ENCODE results near the genes KCNS1, WFDC5, DBNDD2 and SPATA25.

DNA sequence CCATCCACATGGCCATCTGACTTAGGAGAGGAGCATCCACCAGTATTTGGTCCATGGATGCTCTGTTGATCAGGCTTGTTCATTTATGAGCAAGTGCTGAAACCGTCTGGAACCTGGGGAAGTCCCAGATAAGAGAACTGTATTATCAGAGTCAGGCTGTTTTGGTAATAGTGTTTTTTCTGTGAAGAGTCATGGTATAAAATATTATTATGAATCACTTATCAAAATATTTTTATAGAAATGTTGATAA, 3.2 kb downstream of the STK4 start:
- PRO-cap, 2 experiments, result no peak in any of the 2 experiments

DNA sequence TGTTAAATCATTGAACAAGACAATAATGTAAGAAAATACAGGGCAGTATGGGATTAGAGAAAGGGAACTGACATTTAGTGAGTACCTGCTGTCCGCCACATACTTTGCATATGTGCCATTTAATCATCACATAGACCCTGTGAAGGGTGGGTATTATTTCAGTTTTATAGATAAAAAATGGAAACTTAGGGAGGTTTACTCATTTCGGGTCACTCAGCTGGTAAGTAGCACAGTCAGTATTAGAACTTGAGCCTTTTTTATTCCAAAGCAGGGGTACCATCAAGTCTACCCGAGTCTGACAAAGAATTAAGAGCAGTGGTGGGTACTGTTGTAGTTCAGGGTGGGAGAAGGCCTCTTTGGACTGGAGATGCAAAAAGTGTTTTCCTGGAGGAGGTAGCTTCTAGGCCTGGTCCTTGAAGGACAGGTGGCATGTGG, 31.5 kb downstream of the STK4 start:
- PRO-cap, 2 experiments, result no peak in any of the 2 experiments

DNA sequence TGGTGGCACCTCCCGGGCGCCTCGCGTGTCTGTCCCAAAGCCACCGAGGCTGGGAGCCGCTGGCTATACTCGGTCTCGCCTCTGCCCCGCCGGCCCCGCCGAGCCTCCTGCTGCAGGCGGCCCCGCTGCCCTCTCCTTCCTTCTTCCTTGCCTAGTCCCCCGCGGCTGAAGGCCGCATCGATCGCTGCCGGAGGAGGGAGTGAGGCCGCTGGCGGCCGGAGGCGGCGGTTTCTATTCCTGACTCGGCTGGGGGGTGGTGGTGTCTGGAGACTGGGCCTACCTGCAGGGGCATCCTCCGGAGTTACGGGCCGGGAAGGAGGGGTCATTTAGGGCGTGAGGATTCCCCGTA, at the start of gene KCNS1:
Gene KCNS1, minus strand, starts transcription at position 204 of the 349 bp plus-strand sequence.
- PRO-cap, 2 experiments, result no peak in any of the 2 experiments

GRCh38 chr20:45114945-45115633, at the start of gene WFDC5:
TSS of gene WFDC5 (minus strand) at chr20:45115174.
- PRO-cap, 2 experiments, result no peak in any of the 2 experiments

- PRO-cap, 2 experiments, result no peak in any of the 2 experiments
Observed at GRCh38 chr20:45117477-45118096, 2.6 kb upstream of the WFDC5 start.

DNA sequence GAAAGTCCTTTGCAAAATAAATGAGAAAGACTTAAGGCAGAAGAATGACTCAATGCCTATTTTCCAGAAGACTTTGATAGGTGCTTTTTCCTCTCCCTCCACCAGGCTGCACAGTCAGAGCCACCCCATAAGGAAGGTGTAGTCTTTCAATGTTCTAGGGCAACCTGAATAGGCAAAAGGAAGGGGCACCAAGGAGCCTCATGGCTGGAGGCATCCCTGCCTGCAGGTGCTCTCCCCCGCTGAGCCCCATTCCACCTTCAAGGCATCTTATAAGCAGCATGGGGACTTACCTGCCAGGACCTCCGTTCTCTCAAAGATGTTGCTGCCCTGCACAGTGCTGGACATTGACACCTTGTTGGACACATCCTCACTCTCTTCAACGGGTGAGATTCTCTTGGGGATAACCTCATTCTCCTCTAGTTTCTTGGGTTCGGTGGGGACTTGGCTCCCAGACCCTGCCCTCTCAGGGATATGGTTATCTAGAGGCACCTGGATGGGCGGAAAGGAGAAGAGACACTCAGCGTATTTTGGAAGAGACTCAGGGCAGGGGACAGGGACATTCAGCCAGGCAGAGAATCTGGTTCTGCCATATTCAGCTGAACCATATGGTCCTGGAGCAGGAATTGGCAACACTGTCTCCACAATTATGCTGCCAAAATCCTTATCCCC, 18.0 kb downstream of the SDC4 start:
- PRO-cap, 2 experiments, result no peak in any of the 2 experiments

- PRO-cap, 2 experiments, result no peak in any of the 2 experiments
Observed at GRCh38 chr20:45343218-45344126, 4.8 kb downstream of the SDC4 start.

GRCh38 chr20:45354996-45355624, 6.9 kb upstream of the SDC4 start:
- PRO-cap, 2 experiments, result no peak in any of the 2 experiments

DNA sequence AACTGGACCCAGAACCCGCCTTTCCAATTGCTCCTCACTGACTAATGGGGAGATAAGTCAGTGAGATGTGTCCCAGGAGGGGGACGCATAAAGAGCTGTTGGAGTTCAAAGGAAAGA, 622 bp upstream of the DBNDD2 start:
- PRO-cap, 2 experiments, result no peak in any of the 2 experiments

DNA sequence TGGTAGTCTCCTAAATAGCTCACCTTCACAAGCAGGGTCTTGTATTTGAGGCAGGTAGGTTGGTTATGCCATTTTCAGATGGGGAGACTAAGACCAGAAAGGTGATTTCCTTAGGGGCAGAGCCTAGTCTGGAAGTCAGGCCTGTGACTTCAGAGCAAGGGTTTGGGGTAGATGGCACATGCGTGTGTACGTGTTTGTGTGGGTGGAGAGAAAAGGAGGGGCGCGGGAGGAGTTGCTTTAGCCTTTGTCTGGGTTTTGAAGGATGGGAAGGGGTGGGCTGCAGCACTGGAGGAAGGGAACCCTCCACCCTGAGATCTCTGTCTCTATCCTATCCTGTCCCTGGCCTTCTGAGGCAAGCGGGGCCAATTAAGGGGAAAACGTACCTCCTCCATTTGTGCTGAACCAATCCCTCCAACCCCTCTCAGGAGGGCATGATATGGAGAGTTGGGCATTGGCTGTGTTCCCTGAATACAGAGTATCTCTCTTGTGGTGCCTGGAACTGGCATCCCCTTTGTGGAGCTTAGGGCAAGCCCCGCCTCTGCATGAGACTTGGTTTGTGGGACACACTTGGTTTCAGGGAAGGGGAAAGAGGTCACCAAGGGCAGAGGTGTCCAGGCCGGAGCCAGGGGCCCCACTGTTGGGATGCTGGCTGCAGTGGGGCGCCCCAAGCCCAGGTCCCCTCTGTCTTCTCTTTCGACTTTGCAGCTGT, at the start of gene DBNDD2:
Gene DBNDD2, plus strand, starts transcription at position 564 of the 709 bp plus-strand sequence.
- PRO-cap, 2 experiments, result peak in 2 of 2 experiments; most common plus-strand start position 185 of the sequence (in 1); most common minus-strand start position 67 of the sequence (in 2)

DNA sequence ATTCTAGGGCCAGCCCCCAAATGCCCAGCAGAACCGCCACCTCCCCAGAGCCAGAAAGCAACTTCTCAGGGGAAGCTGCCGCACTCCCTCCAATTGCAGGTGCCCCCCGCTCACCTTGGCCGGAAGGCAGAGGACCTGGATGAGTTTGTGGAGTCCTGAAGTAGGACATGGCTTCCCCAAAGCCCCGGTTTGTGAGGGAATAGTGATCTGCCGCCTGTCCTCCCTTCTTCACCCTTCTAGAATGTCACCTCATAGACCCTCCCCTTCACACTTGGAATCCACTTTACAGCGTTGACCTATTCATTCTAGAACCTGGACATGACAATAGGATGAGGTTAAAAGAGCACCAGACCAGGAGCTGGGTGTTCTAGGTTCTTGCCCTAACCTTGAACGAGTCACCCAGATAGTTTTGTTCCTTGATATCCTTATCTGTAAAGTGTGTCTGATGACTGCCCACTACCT, at the start of gene SPATA25:
Gene SPATA25, minus strand, starts transcription at position 201 of the 462 bp plus-strand sequence.
- PRO-cap, 2 experiments, result no peak in any of the 2 experiments

- PRO-cap, 2 experiments, result no peak in any of the 2 experiments
Observed at GRCh38 chr20:45892148-45892634, 1.1 kb downstream of the CTSA start.

- PRO-cap, 2 experiments, result no peak in any of the 2 experiments
Observed at GRCh38 chr20:45905652-45906052, 6.3 kb downstream of the PLTP start.

GRCh38 chr20:45918908-45919516, 7.1 kb upstream of the PLTP start:
- PRO-cap, 2 experiments, result no peak in any of the 2 experiments

DNA sequence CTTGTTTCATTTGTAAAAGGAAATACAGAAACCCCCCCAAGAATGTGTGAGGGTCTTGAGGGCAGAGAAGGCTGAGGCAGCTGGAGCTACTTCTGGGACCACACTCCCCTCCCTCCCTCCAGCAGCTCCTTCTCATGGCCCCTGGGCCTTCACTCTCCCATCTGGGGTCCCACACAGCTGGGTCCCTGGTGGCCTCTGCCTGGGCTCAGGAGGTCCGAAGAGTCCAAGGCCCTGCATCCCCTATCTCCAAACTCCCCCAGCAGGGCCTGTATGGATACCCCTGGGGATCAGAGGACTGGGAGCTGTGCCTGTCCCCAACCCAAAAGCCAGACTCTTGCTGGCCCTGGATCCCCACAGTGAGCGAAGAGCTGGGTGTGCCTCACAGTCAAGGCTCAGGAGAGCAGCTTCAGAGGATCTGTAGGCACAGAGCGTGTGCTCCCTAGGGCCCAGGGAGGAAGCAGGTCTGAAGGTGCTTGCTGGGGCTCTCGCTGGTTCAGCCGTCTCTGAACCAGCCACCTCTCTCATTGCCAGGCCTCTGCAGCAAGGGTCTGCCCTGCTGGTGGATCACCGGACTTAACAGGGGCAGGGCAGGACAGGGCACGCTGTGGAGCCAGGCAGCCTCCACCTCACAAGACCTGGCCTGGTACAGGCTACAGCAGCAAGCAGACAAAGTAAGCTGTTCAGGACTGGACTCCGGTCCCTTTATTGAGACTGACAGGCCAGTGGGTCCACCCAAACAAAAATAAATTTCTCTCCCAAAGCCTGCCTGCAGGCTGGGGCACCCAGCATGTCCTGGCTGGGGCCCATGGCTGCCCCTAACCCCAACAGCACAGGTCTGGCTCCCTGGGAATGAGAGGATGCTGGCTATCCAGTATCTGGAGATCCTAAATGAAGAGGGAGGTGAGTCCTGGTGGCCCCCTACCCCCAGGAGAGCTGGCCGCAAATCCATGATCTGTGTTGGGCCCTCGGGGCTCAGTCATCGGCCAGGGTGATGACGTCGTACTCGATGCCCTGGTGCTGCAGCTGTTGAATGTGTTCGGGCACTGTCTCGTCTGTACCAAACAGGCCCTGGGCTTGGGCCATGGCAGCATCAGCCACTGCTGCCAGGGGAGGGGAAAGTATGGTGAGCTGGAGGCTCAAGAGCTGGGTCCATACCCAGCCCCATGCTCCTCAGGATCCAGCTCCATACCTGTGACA, 13.9 kb downstream of the PCIF1 start:
- PRO-cap, 2 experiments, result peak in 1 of 2 experiments; most common plus-strand start position 953 of the sequence (in 1); most common minus-strand start position 657 of the sequence (in 1)

DNA sequence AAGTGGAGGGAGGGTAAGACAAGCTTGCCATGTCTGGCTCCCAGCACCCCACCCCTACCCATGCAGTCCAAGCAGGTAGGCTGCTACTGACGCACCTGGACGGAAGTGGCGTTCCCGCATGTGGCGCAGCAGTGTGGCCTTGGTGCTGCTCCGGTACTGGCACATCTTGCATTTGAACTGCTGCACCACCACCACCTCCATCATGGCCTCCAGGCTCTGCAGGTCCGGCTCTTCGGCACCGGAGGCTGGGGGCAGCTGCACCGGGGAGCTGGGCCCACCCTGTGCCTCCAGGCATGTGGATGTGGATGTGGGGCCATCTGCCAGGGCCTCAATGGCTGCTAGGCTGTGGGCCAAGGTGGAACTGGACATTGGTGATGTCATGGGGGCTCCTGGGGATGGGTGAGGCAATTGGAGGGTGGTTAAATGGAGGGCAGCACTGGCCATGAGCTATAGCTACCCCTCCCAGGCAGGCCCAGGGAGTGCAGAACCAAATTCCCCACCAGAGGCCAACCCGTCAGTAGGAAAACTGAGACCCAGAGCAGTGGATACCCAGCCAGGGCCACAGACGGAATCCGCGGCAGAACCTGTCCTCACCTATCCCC, 4.3 kb downstream of the ZNF335 start:
- PRO-cap, 2 experiments, result no peak in any of the 2 experiments

GRCh38 chr20:45998255-45998680, 10.4 kb upstream of the MMP9 start:
- PRO-cap, 2 experiments, result no peak in any of the 2 experiments

DNA sequence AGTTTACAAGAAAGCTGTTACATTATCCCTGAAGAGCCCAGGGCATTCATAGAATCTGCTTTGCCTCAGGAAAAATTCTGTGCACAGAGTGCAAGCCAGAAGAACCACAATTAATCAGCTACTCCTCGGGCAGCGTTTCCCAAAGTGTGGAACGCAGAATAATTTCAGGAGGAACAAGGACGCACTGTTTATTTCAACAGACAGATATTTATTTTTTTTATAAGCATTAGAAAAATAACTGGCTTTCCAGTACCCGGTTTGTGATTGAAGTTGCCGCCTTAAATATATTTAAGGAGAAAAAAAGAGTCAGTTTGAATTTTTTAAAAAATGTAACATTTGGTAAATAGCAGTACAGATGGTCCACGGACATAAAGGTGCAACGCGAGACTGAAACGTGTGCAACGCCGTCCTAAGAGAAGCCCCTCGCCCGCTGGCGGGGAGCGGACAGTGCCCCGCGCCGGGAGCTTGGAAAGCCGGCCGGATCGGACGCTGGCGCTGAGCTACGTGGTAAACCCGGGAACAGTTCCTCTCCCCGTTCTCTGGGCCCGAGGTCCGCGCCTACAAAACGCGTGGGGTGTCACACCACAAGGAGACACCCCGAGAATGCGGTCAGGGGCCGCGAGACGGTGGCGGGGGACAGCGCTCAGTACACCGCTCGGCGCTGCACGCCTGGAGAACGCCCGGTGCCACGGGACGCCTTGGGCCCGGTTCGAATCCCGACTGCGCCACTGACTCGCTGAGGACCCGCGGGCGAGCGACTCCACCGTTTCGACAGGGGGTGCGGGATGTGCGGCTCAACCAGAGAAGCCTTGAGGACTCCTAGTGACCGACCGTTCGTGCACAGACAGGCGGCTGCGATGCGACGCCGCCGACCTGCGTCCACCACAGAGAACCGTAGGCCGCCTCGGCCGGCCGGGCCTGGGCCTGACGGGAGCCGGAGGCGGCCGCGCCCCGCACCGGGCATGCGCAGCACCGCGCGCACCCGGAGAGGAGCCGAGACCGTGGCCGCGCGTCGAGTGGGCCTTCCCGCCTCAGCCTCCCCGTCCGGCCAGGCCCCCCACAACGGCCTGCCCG, 727 bp downstream of the NCOA5 start:
- PRO-cap, 2 experiments, result peak in 2 of 2 experiments; most common plus-strand start position 649 of the sequence (in 1); most common minus-strand start position 364 of the sequence (in 1)

DNA sequence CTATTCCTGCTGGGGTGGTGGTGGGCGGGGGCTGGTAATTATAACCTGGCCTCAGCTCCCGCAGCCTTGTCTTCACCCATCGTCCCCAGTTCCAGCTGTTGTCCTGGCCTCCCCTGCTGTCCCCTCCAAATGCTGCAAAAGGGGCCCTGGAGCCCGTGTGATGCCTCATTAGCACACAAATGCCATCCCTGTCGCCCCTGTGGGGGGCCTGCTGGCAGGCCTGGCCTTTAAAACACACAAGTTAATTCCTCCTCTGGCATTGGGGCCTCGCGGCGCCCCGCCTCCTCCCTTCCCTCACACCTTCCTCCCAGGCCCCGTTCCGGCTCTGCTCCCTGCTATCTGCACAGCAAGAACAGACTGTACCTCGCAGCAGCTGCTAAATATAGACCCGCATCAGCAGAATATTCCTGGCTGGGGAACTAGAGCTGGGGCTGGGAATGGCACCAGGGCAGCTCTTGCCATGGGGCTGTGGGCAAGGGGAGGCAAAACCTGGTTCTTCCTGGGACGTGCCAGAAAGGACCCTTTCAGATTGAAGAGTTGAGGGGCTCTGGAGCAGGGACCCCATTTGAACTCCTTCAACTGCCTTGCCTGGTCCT, 85.6 kb downstream of the CDH22 start:
- PRO-cap, 2 experiments, result no peak in any of the 2 experiments

GRCh38 chr20:46307546-46307963, 743 bp downstream of the CDH22 start:
- PRO-cap, 2 experiments, result no peak in any of the 2 experiments